Cardiac atrium fibroblast (primary cell): Measurements from ENCODE around the genes CRB3, TNFSF9, GPR108 and ZNF557.

DNA sequence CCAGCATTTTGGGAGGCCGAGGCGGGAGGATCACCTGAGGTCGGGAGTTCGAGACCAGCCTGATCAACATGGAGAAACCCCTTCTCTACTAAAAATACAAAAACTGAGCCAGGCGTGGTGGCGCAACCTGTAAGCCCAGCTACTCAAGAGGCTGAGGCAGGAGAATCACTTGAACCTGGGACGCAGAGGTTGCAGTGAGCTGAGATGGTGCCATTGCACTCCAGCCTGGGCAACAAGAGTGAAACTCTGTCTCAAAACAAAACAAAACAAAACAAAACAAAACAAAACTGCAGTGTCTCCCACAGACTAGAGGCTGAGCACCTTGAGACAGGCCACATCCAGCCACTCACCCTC is 16.5 kb downstream of the RANBP3 start:
- RAMPAGE, long total RNA, result no peak

GRCh38 chr19:6061793-6062151 is 48.5 kb downstream of the RFX2 start:
- RAMPAGE, long total RNA, result no peak

- RAMPAGE, long total RNA, result no peak
Observed at GRCh38 chr19:6274355-6275201, 5.2 kb downstream of the MLLT1 start.

- RAMPAGE, long total RNA, result no peak
Observed at GRCh38 chr19:6412168-6412562, 12.4 kb downstream of the KHSRP start.

DNA sequence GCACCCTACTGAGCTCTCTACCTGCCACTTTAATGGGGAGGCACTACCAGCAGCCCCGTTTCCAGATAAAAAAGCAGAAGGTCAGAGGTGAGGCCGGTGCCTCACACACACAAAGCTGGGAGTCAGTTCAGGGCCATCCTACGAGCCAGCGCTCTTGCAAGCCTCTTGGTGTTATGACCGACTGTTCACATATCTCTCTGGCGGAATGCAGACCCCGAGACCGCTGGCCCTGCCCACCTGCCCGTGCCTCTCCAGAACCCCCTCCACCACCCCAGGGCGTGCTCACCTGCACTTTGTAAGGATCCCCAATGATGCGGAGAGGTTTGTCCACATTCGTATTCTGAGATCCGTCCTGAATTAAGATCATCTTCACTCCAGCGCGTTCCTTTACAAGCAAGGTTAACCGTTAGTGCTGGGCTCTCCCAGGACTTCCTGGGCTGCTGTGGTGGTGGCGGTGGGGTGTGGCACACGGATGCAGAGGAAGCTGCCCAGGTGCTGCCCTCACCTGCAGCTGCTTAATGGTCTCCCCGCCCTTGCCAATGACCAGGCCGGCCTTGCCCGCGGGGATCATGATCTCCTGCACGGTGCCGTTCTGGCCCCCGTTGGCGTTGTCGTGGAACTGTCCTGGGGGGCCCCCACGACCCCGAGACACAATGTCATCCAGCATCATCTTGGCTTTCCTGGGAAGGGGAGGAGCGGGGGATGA is 6.3 kb downstream of the KHSRP start:
- RAMPAGE, long total RNA, result no peak

- RAMPAGE, long total RNA, result no peak
Observed at GRCh38 chr19:6425982-6426585, 1.5 kb upstream of the KHSRP start.

GRCh38 chr19:6460065-6461053 is 767 bp upstream of the SLC25A23 start:
- RAMPAGE, long total RNA, result no peak

DNA sequence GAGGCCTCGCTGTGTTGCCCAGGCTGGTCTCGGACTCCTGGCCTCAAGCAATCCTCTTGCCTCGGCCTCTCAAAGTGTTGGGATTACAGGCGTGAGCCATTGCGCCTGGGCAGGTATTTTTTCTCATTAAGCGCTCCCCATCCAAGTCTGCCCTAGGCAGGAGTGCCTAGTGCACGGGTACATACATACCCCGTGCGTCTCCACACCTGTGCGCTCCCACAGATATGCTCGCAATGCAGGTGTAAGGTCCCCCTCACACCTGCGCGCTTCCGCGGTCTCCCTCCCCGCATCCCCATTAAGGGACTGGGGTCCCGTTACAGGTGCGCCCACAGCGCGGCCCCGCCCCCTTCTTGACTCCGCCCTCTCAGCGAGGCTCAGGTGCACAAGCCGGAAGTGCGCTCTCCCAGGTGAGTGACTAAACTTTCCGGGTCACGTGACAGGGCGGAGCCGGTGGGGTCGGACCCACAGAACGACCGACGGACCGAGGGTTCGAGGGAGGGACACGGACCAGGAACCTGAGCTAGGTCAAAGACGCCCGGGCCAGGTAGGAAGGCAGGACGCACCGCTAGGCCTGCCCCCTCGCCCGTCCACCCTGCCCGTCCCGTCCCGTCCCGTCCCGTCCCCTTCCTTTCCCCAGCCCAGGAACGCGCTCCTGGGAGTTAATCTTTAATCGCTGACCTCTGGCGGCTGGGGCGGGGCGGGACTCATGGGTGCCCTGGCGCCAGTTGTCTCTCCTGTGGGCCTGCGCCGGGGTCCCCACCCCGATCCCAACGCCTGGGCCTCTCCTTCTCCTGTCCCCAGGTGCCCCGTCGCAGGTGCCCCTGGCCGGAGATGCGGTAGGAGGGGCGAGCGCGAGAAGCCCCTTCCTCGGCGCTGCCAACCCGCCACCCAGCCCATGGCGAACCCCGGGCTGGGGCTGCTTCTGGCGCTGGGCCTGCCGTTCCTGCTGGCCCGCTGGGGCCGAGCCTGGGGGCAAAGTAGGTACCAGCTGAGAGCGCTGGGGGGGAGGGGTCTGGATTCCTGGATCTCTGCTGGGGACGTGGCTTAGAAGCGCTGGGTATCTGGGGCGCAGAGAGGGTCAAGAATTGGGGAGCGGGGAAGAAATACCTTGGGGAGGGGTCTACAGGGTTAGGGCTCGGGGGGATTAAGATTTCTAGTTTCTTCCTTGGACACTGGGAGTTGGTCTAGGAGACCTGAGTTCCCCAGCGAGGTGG is at the start of gene CRB3:
TSS of gene CRB3 (plus strand) at position 465 of the 1,214 bp plus-strand sequence.
- RAMPAGE, long total RNA, result no peak

GRCh38 chr19:6465021-6465665 is 1.1 kb downstream of the CRB3 start:
- RAMPAGE, long total RNA, result no peak

GRCh38 chr19:6467324-6468151 is 3.5 kb downstream of the CRB3 start:
- RAMPAGE, long total RNA, result no peak

GRCh38 chr19:6530543-6531551 is at the start of gene TNFSF9:
TSS of gene TNFSF9 (plus strand) at chr19:6531026.
- RAMPAGE, long total RNA, result no peak

DNA sequence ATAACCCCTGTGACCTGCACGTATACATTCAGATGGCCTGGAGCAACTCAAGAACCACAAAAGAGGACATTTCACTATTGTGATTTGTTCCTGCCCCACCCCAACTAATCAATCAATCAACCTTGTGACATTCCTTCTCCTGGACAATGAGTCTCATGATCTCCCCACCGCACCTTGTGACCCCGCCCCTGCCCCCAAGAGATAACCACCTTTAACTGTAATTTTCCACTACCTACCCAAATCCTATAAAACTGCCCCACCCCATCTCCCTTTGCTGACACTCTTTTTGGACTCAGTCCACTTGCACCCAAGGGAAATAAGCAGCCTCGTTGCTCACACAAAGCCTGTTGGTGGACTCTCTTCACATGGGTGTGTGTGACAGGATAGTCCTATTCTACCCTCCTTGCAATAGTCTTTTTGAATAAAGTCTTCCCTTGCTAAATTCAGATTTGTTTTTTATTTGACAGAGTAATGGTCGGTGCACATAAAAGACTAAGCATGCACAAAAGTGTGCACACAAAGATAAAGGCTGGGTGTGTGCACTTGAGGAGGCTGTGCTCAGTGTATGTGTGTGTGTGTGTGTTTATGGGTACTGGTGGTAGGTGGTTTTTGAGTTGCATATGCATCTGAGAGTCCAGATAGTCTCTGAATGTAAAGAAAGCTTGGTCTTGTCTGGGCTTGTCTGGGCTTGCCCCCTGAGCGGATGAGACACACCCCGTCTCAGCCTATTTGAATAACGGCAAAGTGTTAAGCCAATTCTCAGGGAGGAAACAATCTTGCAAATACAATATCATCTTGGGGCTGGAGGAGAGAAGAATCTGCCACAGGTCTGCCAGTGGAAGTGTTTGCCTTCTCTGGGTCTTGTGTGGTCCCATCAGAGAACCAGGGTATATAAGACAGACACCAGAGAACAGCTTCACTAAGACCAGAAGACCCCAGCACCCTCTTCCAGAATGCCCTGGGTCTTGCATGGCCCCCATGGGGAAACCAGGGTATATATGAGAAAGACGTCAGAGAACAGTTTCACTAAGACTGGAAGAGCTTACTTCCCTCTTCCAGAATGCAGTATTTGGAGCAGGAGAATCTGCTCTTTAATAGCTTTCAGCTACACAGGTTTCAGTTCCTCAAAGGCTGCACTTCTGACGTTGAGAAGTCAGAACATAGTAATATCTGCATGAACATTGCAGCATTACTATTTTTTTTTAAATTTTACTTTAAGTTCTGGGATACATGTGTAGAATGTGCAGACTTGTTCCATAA is 13.6 kb downstream of the CD70 start:
- RAMPAGE, long total RNA, result no peak

DNA sequence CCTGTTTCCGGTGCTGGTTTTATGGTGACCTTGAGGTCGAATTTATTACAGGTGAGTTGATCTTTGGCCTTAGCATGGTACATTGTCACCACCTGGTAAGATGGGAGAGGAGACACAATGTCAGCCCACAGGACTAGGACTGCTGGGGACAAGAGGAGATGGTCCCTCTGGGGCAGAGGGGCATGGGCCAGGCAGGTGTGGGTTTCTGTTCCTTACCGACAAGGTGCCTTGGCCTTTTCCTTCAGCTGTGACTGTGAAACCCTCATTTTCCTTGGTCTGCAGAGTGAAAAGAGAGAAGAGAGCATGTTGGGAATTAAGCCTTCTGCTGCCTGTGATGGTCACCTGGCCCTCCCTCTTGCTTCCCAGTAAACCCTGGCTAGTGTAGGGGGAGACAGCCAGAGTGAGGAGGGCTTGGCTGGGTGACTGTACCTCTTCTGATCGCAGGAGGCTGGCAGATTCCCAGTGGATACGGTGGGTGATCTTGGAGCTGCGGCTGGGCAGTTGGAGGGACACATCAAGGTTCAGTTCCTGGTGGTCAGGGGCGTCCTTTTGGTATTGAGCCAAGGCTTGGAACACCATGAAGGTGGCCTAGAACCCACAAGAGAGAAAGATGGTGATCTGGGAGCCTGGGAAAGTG is 14.7 kb upstream of the TNFSF14 start:
- RAMPAGE, long total RNA, result no peak

DNA sequence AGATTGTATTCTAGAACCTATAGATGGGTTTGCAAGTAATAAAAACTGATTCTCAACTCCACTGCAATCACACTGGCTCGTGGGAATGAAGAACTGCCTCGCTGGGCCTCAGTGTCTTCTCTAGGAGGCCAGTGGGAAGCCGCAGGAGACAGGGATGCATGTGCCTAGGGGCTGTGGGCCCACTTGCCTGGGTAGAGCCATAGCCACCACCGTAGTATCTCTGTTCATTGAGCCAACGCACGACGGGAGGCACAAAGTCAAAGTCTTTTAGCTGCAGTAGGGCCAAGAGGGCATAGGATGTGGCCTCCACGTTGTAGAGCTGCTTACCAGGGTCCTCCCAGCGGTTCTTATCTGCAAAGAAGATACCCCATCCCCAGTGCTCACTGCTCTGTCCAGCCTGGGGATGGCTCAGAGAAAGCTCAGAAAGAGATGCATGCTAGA is 16.0 kb upstream of the TNFSF14 start:
- RAMPAGE, long total RNA, result no peak

- RAMPAGE, long total RNA, result no peak
Observed at GRCh38 chr19:6724476-6725115, 4.1 kb upstream of the C3 start.

GRCh38 chr19:6736845-6737721 is at the start of gene GPR108:
TSS of gene GPR108 (minus strand) at chr19:6737580.
- RAMPAGE, long total RNA, result no peak

DNA sequence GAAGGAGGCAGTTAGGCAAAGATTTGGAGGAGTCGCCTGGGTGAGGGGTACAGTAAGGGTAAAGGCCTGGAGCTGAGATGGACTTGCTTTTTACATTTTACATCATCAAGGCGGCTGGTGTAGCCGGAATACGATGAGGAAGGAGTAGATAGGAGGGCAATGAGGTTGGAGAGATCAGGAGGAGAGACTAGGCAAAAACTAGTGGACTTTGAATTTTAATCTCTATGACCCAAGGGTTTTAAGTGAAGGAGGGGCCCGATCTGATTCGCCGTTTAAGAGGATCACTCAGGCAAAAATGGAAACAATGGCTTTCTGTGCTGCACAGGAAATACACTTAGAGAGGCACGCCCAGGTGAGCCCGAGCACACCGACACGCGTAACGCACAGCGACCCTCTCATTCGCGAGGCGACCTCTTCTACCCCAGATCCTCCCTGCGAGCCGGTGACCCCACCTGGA is 337 bp downstream of the SH2D3A start:
- RAMPAGE, long total RNA, result no peak

DNA sequence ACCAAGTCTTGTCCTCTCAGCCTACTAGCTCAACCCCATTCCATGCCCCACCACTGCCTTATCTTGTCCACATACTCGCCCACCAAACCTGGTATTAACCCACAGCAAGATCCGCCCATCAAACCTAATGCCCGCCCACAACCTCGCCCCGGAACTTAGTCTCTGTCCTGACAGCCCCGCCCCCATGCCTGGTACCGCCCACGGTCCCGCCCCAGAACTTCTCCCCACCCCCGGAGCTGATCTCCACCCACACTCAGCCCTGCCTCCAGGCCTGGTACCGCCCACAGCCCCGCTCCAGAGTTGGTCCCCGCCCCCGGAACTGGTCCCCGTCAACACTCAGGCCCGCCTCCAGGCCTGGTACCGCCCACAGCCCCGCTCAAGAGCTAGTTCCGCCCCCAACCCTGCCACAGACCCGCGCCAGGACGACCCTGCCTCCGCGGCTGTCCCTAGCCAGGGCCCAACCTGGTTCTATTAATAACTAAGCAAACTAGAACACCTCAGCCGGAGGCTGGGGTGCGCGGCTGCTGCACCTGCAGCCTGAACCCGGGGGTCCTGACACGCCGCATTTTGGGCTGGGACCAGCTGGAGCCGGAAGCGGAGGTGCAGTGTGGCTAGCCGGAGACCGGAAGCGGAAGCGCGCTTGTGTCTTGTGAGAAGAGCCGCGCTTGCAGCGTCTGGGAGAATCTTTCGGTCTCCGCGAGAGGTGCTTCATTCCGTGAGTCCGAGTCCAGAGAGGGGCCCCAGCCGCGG is at the start of gene ZNF557:
TSS of gene ZNF557 (plus strand) at position 645 of the 750 bp plus-strand sequence.
- RAMPAGE, long total RNA, result no peak

DNA sequence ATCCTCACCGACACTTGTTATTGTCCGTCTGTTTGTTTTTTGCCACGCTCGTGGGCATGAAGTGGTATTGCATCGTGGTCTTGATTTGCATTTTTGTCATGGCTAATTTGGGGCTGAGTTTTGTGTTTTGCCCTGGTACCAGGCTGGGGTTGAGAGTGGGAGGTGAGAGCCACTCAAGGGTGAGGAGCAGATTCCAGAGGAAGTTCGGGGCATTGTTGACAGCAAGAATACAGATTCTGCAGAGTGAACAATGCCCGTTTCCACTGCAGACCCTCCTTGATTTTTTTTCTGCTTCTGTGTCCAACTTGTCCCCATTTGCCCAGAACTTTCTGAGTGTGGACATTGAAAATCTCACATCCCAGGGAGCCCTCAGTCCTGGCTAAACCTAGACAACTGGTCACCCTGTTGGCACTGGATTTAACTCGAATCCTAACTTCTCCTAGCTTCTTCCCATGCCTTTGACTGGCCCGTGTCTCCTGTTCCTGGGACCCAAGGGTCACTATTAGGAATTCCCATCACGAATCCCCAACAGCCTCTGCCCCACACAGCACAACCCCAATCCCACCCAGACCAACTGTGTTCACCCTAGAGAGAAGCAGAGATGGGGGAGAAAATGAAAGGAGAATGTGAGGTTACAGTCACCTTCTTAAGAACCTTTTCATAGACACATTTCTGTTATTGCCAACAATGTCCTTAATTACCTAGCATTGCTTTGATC is 66.7 kb downstream of the ZNF557 start:
- RAMPAGE, long total RNA, result no peak

- RAMPAGE, long total RNA, result no peak
Observed at GRCh38 chr19:7152639-7153199, 83.2 kb downstream of the ZNF557 start.